Jurkat, Clone E6-1 (cell line): ENCODE measurements around the genes FBXO31 and ZCCHC14.

- RRBS = no CpG with 5 or more reads among the region's 13 CpGs
Observed at GRCh38 chr16:85988712-85989366, 89.9 kb downstream of the IRF8 start.

DNA sequence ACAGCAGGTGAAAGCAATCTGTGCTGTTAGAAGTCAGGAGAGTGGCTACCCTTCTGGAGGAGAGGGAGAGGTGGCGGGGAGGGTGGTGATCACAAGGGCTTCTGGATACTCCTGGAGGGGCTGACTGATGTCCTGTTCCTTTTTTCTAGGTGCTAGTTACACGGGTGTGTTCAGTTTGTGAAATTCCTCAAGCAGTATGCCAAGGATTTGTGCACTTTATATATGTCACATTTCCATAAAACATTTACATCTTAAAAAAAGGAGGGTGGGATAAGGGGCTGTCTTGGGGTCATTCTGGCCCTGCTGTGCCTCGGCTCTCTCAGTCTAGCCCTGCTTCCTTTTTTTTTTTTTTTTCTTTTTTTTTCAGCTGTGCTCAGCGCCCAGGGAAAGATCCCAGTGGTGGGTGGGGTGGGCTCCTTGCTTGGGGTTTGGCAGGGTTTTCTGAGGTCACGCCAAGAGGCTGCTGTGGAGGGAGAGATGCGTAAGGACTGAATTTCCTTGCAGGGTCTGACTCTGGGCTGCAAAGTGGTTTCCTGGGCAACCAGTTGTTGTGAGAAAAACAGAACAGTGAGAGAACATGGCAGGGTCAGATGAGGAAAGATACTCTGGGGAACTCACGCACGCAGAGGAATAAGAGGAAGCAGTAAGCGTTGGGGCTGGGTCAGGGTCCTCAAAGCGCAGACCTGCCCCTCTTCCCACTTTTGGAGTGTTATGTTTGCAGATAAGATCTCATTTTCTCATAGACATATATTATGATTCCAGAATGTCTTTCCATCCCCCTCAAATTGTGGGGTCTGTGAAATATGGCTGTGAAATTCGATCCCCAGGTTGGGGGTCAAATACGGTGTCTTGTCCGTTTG, 119.4 kb downstream of the IRF8 start:
- RRBS = no CpG with 5 or more reads among the region's 13 CpGs

- RRBS = no CpG with 5 or more reads among the region's 8 CpGs
Observed at GRCh38 chr16:86200640-86201086, 301.7 kb downstream of the IRF8 start.

GRCh38 chr16:86243999-86244727, 266.2 kb upstream of the FOXF1 start:
- RRBS = no CpG with 5 or more reads among the region's 15 CpGs

- RRBS = no CpG with 5 or more reads among the region's 7 CpGs
Observed at GRCh38 chr16:86501019-86501564, 9.2 kb upstream of the FOXF1 start.

GRCh38 chr16:86519723-86520398, 9.5 kb downstream of the FOXF1 start:
- RRBS = 2% methylated on average over 5 of the region's 28 CpGs

DNA sequence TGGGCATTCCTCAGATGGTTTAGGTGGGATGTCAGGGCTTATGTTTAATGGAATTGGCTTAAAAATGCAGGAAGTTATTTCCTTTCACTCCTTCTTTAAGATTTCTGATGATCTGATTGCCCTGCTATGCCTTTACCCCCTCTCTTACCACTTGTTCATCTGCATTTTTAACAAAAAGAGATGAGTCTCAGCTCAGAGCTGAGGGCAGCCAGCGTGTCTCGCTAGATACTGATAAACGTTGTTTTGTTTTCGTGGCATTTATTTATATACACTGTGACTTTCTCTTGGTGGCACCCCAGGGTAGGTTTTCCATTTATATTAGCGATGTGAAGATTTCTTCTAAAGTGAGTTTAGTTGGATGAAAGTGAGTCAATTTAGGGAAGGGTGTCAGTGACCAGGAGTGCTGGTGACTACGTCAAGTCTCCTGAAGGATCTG, 30.9 kb downstream of the FOXL1 start:
- RRBS = no CpG with 5 or more reads among the region's 6 CpGs

- RRBS = no CpG with 5 or more reads among the region's 7 CpGs
Observed at GRCh38 chr16:86651674-86652219, 73.4 kb downstream of the FOXL1 start.

GRCh38 chr16:86824504-86825290, 246.3 kb downstream of the FOXL1 start:
- RRBS = no CpG with 5 or more reads among the region's 25 CpGs

DNA sequence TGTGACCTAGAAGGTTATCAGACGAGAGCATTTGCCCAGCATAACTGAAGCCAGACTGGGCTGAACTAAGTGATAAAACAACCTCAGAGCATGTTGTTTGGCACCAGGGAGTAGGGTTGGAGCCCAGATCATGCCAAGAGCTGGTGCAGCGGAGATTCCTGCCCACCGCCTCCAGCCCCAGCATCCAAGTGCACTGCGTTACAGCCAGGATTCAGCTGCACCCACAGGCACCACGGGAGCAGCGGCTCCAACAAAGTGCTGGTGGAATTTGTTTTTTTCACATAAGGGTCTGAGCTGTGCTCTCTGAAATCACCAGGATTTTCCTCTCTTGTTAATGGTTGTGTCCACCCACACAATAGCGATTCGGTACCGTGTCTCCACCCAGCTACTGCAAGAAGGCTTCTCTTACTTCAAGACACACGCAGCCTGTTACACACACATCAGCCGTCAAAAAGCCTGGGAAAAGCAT, 273.8 kb downstream of the C16orf95 start:
- RRBS = no CpG with 5 or more reads among the region's 11 CpGs

GRCh38 chr16:87126990-87127440, 190.2 kb downstream of the C16orf95 start:
- RRBS = 50% methylated on average over 2 of the region's 14 CpGs

DNA sequence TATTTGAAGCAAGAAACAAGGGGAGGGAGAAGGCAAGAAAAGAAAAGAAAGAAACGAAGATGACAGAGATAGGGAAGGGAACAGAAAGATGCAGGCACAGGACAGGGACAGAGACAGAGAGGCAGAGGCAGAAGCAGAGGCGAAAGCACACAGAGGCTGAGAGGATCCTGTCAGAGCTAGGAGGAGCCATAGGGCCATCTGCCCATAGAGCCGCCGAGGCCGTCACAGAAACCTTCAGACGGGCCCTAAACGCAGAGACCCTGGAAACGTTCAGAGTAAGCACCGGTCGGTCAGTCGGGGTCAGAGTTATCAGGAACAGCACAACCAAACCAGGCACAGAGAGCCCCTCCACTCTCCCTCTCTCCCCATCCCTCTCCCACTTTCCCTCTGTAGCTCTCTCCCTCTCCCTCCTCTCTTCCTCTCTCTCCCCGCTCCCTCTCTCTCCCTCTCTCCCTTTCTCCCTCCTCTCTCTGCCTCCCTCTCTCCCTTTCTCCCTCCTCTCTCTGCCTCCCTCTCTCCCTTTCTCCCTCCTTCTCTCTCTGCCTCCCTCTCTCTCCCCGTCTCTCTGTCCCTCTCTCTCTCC, 139.0 kb downstream of the C16orf95 start:
- RRBS = no CpG with 5 or more reads among the region's 13 CpGs

- RRBS = no CpG with 5 or more reads among the region's 15 CpGs
Observed at GRCh38 chr16:87359956-87360592, 23.5 kb downstream of the FBXO31 start.

DNA sequence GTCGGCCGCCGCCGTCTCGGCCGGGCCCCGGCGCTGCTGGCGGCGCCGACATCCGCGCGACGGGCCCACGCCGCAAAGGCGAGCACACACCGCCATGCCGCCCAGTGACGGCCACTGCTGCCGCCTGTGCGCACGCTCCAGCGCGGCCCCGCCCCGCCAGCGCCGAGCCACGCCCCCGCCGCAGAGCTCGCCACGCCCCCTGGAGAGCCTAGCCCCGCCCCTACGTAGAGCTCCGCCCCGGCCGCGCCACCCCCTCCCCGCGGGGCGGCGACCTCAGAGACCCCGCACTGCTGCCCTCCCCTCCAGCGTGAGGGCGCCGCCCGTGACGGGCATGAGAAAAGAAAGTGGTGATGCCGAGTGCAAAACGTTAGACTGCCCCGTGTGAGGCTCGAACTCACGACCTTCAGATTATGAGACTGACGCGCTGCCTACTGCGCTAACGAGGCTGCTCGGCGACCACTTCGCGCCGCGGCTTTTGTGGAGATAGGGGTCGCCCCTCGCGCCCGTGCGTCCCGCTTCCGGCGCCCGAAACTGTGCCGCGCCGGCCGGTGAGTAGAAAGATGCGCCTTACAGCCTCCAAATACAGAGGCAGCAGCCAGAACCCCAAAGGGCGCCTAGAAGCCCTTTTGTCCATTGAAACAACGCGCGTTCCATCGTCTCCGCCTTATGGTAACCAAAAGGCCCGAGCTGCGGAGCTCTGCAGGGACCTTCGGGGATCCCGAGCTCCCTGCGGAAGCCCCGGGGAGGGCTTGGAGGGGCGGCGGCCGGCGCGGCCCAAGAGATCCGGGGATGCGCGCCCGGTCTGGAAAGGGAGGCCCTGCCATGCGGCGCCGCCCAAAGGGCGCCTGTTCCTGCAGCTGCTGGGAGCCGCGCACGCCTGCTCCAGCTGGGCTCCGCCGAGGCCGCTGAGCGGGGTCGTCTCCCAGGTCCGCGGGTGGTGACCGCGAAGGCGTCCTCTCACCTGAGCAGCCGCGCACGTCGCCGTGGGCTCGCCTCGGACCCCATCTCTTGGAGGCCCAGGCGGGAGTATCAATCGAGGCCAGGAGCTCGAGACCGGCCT, at the start of gene FBXO31:
FBXO31 (minus strand) TSS at position 128 of the 1,060 bp plus-strand sequence.
- RRBS = no CpG with 5 or more reads among the region's 129 CpGs

- RRBS = no CpG with 5 or more reads among the region's 10 CpGs
Observed at GRCh38 chr16:87406666-87407434, 14.7 kb downstream of the MAP1LC3B start.

DNA sequence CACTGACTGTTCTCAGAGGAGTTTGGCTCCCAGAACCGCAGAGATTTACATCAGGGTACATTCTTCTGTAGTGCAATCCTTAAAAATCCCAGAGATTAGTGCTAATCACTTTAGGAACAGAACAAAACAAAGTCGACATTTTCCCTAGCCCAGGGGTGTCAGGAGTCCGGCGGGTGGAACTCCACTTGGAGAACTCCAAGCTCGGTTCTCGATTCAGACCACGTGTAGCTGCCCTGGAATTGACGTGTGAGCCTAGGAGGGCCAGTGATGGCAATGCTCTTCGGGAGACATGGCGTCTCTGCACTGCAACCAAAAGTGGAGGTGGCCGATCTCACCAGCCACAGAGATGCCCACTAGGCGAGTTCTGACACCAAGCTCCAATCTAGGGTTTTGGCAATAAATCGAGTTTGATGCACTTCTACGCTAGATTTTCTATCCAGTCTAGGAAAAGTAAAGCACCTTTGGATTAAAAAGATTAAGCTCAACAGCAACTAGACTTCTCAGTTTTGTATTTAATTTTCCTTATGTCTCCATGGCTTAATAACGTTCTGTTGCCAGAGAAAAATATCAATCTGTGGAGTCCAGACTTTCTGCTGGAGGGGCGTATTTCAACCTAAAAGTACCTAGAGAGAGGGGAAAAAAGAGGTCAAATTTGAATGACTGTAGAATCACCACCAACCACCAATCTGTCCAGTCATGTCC, 17.7 kb downstream of the MAP1LC3B start:
- RRBS = no CpG with 5 or more reads among the region's 16 CpGs

GRCh38 chr16:87492518-87493465, at the start of gene ZCCHC14:
Gene ZCCHC14 (minus strand): TSS chr16:87493024.
- RRBS = 3% methylated on average over 42 of the region's 150 CpGs

GRCh38 chr16:87497095-87497738, 4.4 kb upstream of the ZCCHC14 start:
- RRBS = 96% methylated on average over 1 of the region's 17 CpGs

DNA sequence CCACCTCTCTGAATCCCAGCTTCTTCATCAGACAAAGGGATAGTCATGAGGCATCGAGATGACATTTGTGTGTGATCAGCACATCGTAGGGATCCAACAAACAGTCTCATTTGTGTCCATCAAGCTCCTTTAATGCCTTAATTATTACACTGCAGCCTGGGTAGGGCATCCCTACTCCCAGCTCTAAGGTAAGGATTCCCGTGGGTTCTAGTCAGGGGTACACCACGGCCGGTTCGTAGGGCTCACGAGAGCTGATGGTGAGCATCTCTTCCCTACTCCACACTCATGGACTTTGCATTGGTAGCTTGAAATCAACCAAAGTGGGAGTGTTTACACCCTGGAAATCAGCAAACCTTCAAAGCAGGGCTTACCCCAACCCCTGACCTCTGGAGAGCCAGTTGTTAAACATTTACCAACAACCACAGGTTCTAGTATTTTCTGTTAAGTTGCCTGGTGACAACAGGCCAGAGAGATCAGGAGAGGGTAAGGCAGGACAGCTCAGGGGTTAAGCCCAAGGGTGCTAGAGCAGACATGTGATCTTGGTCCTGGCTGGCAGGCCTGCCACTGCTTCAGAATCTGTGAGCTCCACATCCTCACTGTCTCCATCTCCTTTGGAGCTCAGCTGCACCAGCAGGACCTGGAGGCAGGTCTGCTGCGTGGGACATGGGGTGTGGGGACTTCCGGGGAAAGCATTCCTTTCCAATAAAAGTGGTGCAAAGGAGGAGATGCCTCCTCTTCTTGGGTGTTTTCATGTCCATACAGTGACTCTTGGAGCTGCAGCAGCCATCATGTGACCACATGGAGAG, 36.0 kb upstream of the ZCCHC14 start:
- RRBS = no CpG with 5 or more reads among the region's 9 CpGs

- RRBS = no CpG with 5 or more reads among the region's 20 CpGs
Observed at GRCh38 chr16:87555500-87556074, 46.7 kb upstream of the JPH3 start.